Daoy (cell line): ENCODE measurements around the genes ZDHHC14 and TULP4.

GRCh38 chr6:156963437-156964406 is 186.5 kb downstream of the ARID1B start:
- RAMPAGE, long total RNA, result no peak

DNA sequence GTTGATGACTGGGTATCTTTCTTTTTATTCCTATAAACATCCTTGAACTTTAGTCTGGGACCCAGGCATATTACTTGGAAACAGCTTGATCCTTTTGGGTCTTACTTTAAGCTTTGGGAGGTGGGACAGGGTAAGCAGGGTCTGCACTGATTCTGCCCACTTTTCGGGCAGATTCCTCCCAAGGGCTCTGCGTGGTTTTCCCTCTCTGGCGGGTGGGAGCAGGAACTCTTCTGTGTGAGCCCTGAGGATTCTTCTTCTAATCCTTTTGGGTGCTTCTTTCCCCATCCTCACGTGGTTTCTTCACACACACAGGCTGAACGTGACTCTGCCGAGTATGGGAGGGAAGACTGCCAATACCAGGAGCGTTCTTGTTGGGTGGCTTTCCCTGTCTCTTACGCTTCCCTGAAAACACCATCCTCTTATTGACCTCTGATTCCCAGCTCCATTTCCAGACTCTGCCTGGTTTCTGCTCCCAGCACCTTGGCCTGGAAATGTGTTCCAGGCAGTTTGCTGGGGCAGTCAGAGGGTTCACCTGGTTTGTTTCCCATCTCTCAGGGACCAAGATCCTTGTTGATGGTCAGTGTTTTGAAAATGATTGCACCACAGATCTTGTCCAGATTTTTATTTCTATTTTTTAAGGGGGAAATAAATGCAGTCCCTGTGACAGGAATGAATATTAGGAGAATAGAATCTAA is 200.7 kb downstream of the ARID1B start:
- RAMPAGE, long total RNA, result no peak

DNA sequence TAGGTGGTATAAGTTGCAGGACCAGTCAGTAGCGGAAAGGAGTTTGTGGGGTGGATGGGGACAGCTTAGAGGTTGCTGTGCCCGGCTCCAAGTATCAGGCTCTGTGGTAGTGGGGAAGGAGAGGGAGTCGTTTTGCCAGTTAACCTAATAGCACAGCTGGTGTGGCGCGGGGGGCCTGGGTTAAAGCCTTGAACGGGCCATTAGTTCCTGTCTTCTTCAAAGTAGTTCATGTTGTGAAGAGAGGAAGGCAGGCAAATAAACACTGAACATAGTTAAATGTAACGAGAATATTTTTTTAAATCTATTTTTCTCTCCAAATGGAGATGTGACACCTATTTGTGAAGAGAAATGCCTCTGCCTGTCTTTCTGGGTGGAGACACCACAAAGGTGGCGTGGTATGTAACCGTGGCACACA is 203.0 kb downstream of the TMEM242 start:
- RAMPAGE, long total RNA, result no peak

GRCh38 chr6:157129175-157129815 is 194.0 kb downstream of the TMEM242 start:
- RAMPAGE, long total RNA, result no peak

DNA sequence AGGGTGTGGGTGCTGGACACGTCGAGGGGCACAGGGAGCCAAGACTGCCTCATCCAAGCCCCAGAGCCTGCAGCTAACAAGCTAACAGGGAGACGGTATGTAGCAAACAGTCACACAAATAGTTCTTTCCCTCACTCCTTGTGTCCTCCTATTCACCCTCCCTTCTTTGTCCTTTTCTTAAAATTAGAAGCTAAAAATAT is 97.6 kb downstream of the TMEM242 start:
- RAMPAGE, long total RNA, result no peak

DNA sequence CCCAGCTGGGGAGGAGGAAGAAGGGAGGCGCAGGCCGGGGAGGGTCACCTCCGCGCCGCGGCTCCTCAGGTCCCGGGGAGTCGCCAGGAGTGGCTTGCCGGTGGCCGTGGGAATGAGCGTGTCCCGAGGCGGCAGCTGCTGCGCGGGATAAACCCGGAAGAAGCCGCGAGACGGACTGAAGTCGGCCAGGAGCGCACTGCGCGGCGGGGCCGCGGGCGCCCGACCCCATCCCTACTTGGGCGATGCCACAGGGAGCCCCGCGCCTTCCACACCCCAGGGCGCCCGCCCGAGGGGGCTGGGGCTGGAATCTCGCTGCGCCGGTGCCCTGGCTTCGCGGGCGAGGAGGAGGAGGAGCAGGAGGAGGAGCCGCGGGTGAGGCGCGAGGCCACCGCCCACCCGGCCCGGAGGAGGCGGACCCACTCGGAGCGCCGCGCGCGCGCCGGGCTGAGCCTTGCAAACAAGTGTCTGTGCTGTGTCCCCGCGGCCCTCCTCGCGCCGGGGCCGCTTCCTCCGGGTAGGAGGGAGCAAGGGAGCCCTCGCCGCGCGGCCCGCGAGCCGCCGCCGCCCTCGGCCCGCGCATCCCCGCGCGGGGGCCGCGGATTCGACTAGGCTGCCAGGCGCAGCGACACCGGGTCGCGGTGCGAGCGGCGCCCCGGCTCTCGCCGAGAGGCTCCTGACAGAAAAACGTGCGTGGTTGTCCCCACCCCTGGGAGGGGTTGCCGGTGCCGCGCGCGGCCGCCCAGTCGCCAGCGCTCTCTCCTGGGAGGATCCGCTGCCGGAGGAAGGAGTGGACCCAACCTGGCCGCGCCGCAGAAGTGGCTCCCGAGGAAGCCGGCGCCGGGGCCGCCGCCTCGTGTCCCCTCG is at the start of gene ZDHHC14:
Gene ZDHHC14 (plus strand): TSS at position 447 of the 864 bp plus-strand sequence.
- RAMPAGE, long total RNA, result no peak

GRCh38 chr6:157539955-157540458 is 159.0 kb downstream of the ZDHHC14 start:
- RAMPAGE, long total RNA, result no peak

- RAMPAGE, long total RNA, result no peak
Measured at GRCh38 chr6:157760758-157761660, 62.0 kb upstream of the SNX9 start.

- RAMPAGE, long total RNA, result no peak
Measured at GRCh38 chr6:157848817-157849263, 25.8 kb downstream of the SNX9 start.

DNA sequence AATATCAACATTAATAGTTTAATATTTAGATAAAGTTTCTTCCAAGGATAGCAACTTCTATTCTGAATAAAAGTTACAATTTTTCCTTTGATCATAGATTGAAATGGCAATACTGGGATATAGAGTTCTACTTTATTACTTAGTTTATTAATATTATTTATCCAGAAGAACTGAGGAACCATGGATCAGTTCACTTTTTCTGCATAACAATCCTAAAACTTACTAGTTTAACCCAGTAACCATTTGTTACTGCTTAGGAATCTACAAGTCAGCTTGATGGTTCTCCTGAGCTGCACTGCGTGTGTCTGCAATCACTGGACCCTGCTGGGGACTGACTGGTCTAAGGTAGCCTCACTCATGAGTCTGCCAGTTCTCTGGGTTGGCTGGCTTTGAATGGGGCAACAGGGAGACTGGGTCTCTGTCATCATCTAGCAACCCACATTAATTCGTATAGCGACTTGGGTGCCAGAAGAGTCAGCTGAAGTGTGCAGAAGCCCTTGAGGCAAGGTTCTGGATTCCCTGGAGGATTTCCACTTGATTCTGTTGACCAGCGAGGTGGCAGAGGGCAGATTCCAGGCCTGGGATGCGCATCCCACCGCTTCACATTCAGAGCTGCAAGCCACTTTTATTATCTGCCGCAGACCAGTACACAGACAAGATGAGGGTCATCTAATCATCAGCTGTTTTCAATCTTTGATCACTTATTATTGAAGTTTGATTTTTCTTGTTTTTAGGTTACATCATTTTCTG is 49.3 kb downstream of the SNX9 start:
- RAMPAGE, long total RNA, result no peak

- RAMPAGE, long total RNA, result no peak
Measured at GRCh38 chr6:157878602-157879379, 55.7 kb downstream of the SNX9 start.

- RAMPAGE, long total RNA, result no peak
Measured at GRCh38 chr6:157938348-157938844, 43.3 kb upstream of the SYNJ2 start.

- RAMPAGE, long total RNA, result no peak
Measured at GRCh38 chr6:158030788-158032110, 49.6 kb downstream of the SYNJ2 start.

DNA sequence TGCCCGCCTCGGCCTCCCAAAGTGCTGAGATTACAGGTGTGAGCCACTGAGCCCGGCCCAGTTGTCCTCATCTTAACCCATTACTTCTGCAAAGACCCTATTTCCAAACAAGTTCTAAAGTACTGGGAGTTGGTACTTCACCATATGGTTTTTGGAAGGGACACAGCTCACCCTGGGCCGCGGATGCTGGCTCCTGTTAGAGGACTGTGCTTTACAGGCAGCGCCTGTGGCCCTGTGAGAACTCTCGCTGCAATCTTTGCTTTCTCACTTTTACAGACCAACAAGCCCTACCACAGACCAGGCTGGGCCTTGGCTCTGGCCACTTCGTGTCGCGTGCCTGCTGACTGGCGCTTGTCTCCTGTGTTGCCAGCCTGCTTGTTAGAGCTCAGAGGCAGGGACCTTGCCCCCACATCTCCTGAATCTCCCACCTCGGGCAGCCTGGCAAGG is 56.0 kb downstream of the SYNJ2 start:
- RAMPAGE, long total RNA, result no peak

- RAMPAGE, long total RNA, result no peak
Measured at GRCh38 chr6:158043654-158044596, 62.3 kb downstream of the SYNJ2 start.

DNA sequence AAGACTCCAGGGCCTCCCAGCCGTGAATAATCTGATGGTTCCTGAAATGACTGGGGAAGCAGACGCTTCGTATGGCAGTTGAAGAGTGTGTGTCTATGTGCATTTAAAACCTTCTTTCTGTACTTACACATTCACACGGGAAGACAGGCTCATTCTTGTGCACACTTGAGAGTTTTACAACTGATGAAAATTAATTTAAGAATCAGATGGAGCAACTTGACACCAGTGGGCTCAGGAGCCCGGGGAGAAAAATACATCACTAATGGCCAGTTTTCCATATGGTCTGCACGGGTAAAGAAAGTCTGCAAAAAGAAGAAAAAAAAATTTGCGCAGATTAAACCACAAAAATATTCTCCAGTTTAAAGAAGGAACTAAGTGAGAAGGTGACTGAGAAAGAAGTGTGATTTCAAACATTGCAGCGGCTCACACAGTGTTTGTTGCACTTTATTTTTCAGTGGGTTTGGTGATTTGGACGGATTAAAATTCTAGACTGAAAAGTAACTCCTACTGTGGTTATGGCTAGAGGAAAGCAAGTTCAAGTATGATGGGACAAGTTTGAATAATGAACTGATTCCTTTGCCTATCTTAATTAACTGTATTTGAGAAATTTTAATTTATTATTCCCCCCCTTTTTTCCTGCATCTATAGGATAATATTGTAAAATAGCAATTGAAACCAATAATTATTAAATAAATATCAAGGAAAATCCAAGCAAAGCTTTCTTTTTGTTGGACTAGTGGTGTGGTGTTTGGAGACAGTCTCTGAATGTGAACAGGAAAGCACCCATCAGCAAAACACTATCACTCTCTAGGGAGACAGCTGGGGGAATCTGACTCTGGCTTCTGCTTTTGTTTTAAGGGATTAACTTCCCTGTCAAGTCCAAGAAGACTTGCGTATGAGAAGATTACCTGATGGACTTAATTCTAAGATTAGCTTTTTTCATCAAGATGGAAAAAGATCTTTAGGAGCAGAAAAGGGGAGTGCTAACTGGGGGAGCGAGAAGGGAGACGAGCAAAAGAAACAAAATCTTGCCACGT is at the start of gene TULP4:
Gene TULP4 (plus strand): TSS at position 409 of the 1,037 bp plus-strand sequence.
- RAMPAGE, long total RNA, result no peak

DNA sequence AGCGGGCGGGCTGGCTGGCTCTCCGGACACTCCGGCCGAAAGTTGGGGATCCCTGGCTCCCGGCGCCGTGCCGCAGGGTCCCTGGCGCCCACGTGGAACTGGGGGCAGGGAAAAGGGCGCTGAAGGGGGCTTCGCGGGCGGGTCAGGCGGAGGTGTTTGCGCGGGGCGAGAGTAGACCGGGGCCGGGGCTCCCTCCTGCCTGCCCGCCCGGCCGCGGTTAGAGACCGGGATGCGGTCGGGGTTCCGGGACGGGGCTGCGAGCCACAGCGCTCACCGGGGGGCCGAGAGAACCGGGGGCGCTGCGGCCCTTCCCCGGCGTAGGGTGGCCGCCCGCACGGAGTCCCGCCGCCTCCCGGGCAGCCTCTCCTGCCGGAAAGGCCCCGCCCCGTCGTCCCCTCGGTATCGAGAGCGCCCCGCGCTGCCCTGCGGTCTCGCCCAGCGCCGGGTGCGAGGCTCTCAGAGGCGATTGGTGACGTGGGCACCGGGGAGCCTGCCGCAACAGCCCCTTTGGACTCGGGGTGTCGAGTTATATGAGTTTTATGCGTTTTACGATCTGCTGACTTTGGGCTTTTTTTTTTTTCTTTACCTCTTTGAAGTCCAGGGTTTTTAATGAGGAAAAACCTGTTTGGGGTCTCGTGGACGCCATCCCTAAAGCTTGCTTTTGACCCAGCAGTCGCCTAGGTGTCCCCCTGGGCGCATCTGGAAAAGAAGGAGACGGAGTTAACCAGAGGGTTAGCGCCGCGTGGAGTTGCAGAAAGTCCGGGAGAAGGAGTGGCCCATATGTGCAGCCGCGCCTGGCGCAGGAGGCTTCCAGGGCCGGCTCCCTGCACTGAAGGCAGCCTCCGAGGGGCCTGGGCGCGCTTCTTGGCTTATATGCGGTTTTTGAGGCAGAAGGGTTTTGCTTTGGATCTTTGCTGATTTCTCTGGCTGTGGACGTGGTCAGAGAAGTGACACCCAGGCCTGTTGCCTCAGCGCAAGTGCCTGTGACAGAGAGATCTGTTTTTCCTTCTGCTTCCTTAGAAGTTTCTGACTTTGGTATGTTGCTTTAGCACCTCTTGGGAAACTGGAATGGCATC is 695 bp downstream of the TMEM181 start:
- RAMPAGE, long total RNA, result no peak

DNA sequence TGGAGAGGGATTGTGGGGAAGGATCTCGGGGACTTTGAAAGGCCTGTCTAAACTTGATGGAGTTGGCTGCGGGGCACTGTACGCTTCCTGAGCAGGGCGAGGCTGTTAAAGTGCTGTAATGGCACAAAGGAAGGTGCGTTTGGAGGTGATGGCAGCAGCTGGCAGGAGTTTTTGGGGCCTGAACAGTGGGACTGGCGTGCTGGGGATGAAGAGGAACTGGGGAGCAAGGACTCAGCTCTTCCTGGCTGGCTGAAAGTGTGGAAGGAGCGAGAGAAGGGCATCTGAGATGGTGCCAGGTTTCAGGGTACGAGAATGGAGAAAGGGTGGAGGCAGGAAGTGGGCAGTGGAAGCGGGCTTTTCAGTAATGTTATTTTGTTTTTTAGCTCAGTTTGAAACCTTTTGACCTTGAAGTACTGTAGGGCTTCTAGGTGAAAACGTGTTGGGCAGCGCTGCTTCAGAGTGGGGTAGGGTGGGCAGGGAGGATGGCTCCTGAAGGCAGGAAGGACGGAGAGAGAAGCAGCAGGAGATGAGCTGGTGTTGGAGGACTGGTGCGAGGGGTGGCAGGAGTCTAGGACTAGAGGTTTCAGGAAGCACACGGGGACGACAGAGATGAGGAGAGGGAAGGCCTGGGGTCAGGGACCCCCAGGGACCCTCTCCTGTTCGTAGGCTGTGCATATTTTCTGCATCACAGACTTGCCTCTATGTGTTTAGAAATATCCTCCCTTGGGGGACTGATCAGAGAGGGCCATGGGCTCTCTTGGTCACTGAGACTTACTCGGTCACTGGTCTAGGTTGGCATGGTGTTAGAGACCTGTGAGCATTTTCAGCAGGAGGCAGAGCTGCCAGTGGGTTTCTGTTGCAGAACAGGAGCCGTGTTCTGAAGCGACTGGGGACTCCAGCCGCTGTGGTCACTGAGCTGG is 8.2 kb downstream of the TMEM181 start:
- RAMPAGE, long total RNA, result no peak

DNA sequence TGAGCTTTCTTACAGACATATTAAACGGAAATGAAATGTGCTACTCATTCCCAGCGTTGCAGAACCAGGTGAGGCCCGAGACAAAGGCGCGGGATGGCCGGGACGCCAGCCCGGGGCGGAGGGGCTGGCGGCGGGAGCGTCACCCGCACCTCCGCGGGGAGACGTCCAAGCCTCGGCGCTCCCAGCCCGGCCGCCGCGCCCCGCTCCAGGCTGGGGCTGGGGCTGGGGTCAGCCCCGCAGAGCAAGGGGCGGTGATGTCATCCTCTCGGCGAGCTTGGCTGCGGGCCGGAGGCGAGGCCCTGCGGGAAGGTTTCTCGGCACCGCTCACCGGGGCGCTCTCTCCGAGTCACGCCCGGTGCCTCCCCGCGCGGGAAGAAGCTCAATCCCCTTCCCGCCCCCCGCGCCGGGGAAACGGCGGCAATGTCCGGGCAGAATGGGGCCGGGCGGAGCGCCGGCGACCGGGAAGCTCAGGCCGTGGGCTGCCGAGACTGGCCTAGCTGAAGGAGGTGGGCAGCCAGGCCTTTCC is 396 bp downstream of the DYNLT1 start:
- RAMPAGE, long total RNA, result no peak

DNA sequence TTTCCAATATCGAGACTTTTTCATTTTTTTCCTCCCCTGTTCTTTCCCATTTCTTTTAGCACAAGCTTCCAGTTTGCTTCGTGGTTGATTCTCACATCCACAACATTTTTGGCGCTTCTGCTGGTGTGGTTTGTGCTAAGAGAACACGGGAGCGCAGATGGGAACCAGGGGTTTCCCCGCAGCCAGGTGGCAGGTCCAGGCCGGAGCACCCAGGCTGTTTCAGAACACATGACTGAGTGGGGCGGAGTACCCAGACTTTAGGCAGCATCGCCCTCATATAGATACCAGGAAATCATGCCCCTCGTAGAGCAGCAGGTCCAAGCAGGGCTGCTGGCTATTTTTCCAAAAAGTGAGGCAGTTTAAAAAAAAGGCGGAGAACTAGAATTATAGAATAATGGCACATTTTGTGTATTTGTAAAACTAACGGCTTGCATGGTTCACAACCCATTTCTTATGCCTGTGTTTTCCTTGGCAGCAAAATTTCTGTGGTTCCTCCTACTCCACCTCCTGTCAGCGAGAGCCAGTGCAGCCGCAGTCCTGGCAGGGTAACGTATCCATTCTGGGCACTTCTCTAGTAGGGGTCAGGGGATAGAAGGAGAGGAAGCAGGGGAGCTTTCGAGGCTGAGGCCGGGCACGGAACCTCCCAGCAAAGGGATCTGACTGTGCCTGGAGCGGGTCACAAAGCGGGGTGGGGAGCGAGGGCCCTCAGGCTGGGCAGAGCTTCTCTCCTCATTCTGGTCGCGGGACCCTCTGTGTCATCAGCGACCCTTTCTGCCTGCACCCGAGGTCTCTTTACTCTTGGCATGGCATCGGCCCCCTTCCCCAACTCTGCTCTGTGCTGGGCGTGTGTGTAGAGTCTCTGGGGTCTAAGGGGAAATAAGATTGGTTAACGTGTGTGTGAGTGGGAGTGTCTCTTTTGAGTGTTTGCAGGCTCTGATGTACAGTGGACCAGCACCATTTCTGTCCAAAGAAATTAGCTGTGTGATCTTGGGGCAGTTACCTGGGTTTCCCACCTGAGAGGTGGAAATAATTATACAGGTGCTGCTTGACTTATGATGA is 58.3 kb downstream of the SYTL3 start:
- RAMPAGE, long total RNA, result no peak